Mammary microvascular endothelial cell (primary cell): ENCODE results near the genes ENTPD3, ZNF619 and NKTR.

DNA sequence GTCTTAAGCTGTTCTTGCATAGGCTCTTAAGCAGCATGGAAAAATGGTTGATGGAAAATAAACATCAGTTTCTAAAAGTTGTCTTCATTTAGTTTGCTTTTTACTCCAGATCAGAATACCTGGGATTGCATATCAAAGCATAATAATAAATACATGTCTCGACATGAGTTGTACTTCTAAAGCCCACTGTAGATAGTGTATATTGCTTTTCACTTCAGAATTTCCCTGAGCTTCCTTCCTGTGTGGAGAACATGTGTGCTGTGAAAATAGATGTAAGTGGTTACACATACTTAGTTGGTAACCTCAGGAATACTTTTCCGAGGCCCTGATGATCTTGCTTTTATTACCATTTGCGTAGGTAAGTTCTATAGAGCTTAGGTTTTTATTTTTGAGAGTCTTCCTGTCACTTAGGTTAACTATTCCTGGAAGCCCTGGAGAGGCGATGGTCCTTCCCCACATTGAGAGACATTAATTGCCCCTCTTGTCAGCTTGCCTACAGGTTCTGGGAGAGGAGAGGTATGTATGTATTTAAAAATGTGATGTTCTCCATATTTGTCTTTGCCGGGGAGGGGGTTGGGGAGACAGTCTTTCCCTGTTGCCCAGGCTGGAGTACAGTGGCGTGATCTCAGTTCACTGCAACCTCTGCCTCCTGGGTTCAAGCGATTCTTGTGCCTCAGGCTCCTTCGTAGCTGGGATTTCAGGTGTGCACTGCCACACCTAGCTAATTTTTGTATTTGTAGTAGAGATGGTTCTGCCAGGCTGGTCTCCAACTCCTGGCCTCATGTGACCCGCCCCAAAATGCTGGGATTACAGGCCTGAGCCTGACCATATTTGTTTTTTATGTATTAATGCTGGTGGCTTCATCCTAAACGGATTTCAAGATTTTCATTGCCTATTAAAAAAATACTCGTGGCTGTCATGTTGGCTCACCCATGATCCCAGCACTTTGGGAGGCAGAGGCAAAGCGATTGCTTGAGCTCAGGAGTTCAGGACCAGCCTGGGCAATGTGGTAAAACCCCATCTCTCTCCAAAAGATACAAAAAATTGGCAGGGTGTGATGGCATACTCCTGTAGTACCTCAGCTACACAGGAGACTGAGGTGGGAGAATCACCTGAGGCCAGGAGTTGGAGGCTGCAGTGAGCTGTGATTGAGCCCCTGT lies 6.2 kb downstream of the RPSA start:
- RAMPAGE, long total RNA, result no peak

GRCh38 chr3:39506162-39506844 lies 38.8 kb downstream of the MOBP start:
- RAMPAGE, long total RNA, result no peak

- RAMPAGE, long total RNA, result no peak
These were observed 99.8 kb upstream of the EIF1B start for GRCh38 chr3:40209548-40210177.

- RAMPAGE, long total RNA, result no peak
These were observed 4.6 kb downstream of the EIF1B start for GRCh38 chr3:40313764-40314892.

- RAMPAGE, long total RNA, result no peak
These were observed at the start of gene ENTPD3 for GRCh38 chr3:40386775-40387494. TSS of gene ENTPD3 (plus strand) at chr3:40387184.

DNA sequence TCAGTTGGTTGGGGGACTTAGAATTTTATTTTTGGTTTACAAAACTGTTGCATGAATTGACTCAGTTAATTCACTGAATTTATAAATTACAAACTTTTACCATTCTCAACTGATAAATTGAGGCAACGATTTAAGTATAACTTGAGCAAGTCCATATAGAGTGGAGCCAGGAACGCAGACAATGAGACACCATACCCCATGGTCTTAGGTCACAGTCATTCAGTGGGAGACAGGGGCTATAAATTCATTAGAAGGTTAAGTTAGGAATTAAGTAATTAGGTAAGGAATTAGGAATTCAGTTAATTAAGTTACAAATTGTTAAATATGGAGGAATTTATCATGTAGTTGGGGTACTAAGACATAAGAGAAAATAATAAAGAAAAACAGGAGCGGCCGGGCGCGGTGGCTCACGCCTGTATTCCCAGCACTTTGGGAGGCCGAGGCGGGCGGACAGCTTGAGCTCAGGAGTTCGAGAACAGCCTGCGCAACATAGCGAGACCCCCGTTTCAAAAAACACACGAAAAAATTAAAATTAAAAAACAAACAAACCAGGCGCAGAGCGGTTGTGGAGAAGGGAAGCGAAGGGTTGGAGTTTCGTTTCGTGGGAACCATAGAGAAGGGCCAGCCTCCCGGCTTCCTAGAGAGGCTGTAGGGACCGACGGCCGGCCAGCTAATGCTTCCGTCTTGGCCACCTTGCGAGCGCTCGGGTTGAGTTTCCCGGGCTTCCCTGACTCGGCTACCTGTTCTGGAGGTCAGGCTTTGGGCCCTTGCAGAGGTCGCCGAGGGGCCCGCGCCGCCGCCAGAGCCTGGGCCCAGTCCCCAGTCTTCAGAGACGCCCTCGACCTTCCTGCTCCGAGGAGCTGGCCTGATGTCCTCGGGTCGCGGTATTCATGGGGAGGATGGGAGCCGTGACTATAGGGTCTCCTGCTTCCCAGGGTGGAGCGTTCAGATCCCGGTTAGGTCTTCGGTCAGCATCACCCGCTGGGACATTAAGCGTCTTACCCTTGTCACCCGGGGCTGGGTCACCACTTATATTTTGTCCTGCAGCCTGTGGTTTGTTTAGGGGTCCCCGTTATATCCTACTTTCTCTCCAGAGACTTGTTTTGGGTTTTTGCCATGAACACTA lies at the start of gene ZNF619:
Gene ZNF619 (plus strand): TSS at position 649 of the 1,126 bp plus-strand sequence.
- RAMPAGE, long total RNA, result start-site peak on the plus strand centred at position 695 of the sequence, 89 bp wide, 37 and 39 reads in 2 replicates

GRCh38 chr3:40524091-40524644 lies 592 bp upstream of the ZNF621 start:
- RAMPAGE, long total RNA, result no peak

- RAMPAGE, long total RNA, result no peak
These were observed 60.1 kb downstream of the ZNF621 start for GRCh38 chr3:40584806-40585243.

DNA sequence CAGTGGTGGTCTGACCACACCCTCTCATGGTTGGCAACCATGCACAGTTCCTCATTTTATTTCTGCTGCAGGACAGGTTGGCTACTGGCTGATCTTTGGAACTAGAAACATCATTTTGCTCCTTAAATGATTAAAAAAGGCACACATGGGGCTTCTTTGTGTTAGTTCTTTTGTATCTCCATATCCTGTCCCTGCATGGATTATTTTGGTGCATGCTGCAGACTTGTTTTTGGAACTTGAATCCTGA lies 99.0 kb downstream of the ZNF621 start:
- RAMPAGE, long total RNA, result no peak

DNA sequence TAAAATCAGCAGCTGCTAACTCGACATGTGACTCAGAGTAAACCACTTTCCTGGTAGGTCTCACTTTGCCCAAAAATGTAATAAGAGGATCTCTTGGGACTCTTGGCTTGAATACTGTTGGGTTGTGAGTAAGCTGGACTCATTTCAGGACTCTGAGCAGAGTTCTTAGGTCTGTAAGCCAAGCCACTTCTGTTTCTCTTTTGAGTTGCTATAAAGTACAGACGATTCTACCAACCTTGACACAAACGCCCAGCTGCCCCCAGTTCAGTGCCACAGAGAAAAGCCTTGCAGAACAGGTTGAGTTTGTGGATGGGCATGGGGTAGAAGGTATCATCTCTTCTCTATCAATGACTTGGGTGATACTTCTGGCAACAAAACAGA lies 241.2 kb downstream of the ZNF621 start:
- RAMPAGE, long total RNA, result no peak

- RAMPAGE, long total RNA, result no peak
These were observed 254.1 kb downstream of the ZNF621 start for GRCh38 chr3:40778822-40779328.

GRCh38 chr3:41159834-41160166 lies 39.5 kb upstream of the CTNNB1 start:
- RAMPAGE, long total RNA, result no peak

DNA sequence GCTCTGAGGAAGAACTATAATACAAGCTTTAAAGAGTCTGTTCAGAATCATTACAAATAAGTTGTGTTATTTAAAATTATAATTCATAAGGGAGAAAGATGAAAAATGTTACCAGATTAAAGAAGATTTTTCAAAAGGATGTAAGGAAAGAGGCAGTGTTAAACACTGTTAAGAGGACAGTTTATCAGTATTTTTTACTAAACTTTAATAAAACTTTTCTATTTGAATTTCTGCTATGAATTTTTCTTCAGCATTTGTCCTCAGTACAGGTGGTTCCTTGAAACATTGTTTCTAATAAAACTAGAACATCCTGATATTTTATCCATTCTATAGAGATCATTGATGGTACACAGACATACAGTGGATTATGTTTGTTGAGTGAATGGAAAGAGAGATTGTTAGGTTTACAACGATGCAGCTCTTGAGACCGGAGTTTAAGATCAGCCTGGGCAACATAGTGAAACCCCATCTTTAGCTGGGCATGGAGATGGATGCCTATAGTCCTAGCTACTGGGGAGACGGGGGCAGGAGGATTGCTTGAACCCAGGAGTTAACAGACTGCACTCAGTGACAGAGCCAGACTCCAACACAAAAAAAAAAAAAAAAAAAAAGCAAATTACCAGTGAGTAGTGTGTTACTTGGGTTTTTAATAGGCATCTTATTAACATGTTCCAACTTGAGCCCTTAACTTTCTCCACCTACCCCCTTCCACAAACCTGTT lies 37.7 kb downstream of the CTNNB1 start:
- RAMPAGE, long total RNA, result no peak

GRCh38 chr3:41241498-41242616 lies 42.6 kb downstream of the CTNNB1 start:
- RAMPAGE, long total RNA, result no peak

GRCh38 chr3:42024646-42025410 lies 62.9 kb upstream of the ULK4 start:
- RAMPAGE, long total RNA, result no peak

GRCh38 chr3:42507009-42507721 lies 4.7 kb downstream of the VIPR1 start:
- RAMPAGE, long total RNA, result no peak

GRCh38 chr3:42516201-42516807 lies 13.9 kb downstream of the VIPR1 start:
- RAMPAGE, long total RNA, result no peak

- RAMPAGE, long total RNA, result no peak
These were observed 17.7 kb downstream of the VIPR1 start for GRCh38 chr3:42519939-42520840.

DNA sequence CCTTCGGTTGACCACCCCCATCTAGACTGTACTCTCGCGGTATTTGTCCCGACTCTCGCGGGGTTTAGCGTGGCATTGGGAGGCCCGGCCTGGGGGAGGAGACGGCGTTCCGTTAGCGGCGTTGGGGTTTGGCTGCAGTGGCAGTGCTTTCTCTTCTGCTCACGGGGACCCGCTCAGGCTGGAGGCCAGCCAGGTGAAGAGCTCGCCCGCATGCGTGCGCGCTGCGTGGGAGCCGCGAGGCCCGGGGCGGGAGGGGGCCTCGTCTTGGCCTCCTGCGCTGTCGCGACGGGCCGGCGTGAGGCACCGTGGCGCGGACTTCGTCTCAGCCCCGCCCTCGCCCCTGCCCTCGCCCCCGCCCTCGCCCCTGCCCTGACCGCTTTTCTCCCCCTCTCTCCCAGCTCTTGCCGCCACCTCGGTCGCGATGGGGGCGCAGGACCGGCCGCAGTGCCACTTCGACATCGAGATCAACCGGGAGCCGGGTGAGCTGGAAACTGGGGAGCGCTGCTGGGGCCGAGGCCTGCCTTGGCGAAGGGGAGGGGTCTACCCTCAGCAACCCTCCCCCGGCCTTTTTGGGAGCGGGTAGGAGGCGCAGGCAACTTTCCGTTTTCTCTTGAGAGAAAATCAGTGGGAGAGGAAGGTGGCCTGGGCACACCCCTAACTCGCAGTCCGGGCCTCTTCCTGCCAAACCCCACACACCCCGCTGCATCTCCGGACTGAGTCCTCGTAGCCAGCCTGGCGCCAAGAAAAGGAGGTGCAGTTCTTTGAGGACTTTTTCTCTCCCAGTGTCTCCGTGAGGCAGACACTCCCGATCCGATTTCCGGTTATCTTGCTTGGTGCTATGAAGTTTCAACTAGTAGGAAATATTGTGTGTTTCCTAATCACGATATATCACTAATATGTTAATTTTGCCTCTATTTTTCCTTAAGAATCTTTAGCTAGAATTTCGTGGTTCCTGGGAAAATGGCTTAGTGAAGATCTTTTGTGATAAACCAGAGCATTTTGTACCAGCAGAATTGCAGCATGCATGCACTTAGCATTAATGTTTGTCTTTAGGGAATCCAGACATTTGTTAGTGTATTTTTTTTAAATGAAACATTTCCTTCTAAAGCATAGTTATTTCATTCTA lies at the start of gene NKTR:
Gene NKTR (plus strand): TSS at position 101 of the 1,126 bp plus-strand sequence.
- RAMPAGE, long total RNA, result start-site peak on the plus strand centred at position 114 of the sequence, 9 bp wide, 63 and 29 reads in 2 replicates; start-site peak on the plus strand centred at position 400 of the sequence, 50 bp wide, 16 and 16 reads in 2 replicates

DNA sequence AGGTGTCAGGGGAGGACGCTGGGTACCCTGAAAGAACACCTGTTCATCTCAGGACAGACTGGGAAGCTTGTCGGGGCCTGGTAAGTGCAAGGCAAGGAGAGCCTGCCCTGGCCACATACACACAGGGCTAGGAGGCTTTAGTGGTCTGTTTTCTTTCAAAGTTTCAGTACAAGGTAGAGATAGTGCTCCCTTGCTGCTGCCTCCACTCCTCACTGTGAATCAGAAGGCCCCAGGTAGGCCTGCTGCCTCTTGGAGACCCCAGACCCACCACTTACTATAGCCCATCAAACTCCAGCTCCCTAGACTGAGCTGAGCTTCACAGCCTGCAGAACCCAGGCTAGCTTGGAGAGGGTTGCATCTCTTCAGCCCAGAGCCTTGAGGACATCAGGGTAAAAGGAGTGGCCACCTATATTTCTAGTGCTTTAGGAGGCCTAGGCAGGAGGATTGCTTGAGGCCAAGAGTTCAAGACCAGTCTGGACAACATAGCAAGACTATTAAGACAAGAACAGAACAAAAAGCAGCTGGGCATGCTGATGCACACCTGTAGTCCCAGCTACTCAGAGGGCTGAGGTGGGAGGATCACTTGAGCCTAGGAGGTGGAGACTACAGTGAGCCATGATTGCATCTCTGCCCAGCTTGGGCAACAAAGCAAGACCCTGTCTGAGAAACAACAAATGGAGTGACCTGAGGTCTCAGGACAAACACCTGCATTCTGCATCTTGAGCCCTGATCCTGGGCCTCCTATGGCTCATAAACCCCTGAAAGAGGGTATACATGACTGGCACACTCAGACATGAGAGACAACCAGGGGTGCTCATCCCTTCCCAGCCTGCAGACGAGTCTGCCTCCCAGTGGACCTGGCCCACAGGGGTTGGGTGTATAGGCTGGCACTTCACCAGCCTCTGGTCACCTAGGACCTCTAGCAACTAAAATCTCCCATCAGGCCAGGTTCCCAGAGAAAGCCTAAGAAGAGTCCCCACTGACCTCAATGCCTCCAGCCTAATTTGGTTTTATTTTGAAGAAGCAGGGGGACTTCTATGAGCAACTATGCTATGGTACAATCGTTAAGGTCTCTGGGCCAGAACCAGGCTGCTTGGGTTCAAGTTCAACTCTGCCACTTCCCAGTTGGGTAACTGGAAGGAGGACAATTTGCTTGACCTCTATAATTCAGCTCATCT lies 3.1 kb upstream of the ZBTB47 start:
- RAMPAGE, long total RNA, result no peak